ENCODE results near the genes HOXC12, HOXC5 and COPZ1.

GRCh38 chr12:53216851-53218106 lies 10.2 kb upstream of the ITGB7 start:
- RRBS: no CpG with 5 or more reads among the region's 29 CpGs

DNA sequence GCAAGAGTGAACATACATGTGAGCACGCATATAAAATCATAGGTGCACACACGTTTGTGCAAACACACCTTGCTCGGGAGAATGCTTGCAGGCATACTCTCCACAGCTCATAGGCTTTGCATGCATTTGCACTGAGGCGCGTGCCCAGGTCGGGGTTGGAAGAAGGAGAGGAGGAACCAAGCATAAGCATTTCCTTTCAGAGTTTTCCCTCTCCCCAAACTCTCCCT lies 11.5 kb downstream of the RARG start:
- RRBS: no CpG with 5 or more reads among the region's 6 CpGs

GRCh38 chr12:53320367-53320786 lies 1.0 kb downstream of the AAAS start:
- RRBS: no CpG with 5 or more reads among the region's 5 CpGs

GRCh38 chr12:53324662-53325536 lies 3.5 kb upstream of the AAAS start:
- RRBS: 3% methylated on average over 14 of the region's 75 CpGs

GRCh38 chr12:53381897-53382604 lies 2.1 kb downstream of the SP1 start:
- RRBS: no CpG with 5 or more reads among the region's 7 CpGs

- RRBS: no CpG with 5 or more reads among the region's 3 CpGs
Observed at GRCh38 chr12:53412319-53412963, 11.2 kb upstream of the AMHR2 start.

GRCh38 chr12:53427075-53427476 lies 3.4 kb downstream of the AMHR2 start:
- RRBS: no CpG with 5 or more reads among the region's 3 CpGs

DNA sequence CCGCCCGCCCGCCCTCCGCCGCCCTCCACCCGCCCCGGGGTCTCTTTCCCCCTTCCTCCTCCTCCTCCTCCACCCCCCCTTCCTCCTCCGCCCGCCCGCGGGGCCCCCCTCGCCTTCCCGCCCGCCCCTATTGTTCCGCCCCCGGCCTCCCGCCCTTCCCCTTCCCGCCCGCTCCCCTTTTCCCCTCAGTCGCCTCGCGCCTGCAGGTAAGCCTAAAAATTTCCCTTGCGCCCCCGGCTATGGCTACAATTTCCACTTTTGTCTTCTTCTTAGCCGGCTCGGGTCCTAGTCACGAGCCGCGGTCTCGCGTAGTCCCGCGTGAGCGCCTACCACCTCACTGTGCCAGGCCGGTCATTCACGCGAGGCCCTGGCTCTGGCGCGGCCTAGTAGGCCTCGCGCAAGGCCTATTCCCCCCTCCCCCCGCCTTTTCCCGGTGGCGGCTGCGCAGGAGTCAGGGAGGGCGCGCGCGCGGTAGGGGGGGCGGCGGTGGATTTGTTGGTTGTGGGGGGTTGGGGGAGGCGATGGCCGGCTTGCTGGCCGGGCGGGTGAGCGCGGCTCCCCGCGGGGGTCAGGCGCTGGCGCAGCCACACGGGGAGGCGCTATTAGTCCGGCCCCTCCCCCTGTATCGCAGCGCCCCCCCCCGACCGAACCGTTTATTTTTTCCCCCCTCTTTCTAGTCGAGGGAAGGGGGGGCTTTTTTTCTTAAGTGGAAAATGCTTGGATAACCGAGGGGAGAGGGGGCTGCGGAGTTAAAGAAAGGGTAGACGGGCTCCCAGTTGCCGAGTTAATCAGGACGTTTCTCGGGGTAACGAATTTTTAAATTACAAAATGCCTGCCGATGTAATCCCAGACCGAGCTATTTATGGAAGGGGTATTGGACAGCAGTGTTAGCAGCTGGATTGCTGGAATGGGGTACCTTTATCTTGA lies 532 bp downstream of the PCBP2 start:
- RRBS: 1% methylated on average over 29 of the region's 80 CpGs

GRCh38 chr12:53455175-53455747 lies 3.4 kb downstream of the PCBP2 start:
- RRBS: no CpG with 5 or more reads among the region's 5 CpGs

- RRBS: no CpG with 5 or more reads among the region's 2 CpGs
Observed at GRCh38 chr12:53498423-53498810, 841 bp downstream of the MAP3K12 start.

- RRBS: no CpG with 5 or more reads among the region's 4 CpGs
Observed at GRCh38 chr12:53755913-53756468, 28.7 kb upstream of the CALCOCO1 start.

GRCh38 chr12:53954782-53955499 lies at the start of gene HOXC12:
Gene HOXC12, plus strand, starts transcription at chr12:53954903.
- RRBS: 12% methylated on average over 7 of the region's 85 CpGs

DNA sequence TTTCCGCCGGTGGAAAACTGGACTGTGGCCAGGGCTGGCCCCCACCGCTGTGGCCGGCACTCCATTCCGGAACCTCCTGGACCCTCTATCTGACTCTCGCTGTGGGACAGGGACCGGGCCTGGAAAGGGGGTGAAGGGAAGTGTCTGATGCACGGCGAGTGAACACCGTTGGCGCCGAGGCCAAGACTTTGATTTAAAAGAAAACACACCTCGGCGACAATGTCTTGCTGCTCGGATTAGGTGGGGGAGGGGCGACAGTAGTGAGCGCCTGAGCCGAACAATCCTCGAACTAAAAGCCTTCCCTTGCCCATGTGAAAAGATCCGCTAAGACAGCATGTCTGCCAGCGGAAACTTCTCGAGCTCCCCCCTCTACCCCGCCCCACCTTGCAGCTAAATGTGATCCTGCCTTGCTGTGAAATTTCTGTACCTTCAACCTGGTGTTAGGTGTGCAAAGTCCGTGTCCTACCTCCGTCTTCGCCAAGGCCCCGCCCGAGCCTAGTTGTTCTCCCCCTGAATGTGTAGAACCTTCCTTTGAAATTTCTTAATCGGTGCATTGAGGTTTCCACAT lies 2.7 kb downstream of the HOXC11 start:
- RRBS: 3% methylated on average over 3 of the region's 29 CpGs

- RRBS: 13% methylated on average over 16 of the region's 68 CpGs
Observed at GRCh38 chr12:54032771-54033953, at the start of gene HOXC5. Gene HOXC5, plus strand, starts transcription at chr12:54033050.

DNA sequence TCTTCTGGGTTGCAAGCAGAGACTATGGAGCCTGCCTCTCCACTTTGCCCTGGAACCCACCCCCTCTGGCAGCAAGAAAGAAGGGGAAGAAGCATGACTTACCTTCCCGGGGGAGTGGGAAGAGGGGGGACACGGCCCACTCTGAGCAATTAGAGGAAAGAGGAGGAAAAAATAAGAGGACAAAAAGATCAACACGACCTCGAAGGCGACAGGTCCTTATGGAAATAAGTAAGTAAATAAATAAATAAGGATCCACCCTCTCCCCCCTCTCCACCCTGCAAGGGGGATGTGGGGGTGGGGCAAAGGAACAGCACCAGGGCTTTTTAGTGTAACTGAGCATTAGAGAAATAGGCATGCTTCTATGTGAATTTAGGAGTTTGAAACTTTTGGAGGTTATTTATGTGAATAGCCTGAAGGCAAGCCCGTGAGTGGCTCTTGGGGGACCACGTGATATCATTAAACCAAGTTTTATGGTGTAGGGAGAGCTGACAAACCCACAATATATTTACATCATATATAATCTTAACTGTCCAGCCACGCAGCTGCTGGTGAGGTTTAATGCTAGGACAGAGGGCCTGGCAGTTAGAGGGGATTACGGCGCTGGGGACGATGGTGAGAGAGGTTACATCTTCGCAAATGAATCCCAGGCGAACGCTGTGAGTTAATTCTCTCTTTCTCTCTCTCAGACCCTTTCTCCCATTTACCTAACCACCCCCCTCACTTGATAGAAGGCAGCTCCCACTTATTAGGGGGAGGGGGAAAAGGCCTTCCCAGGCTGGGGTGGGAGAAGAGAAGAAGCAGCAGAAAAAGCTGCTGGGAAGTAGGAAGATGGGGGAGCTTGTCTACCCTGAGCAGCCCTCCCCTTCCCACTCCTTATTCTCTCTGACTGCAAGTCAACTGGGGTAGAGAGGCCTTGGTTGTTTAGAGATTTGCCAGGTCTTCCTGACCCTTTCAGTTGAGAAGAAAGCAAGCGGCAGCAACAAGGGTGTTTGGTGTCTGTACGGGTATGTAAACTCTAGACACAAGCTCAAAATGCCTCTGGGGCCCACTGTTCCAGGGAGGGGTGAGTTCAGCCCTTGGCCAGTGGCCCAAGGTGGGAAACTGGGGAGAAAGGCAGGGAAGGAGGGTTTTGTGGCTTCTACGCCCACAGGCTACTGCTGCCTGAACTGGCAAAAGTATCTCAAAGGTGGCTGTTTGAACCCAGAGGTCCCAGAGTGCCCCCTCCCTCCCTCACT lies 4.9 kb downstream of the HOXC5 start:
- RRBS: no CpG with 5 or more reads among the region's 17 CpGs

- RRBS: no CpG with 5 or more reads among the region's 4 CpGs
Observed at GRCh38 chr12:54161541-54162112, 27.2 kb downstream of the SMUG1 start.

DNA sequence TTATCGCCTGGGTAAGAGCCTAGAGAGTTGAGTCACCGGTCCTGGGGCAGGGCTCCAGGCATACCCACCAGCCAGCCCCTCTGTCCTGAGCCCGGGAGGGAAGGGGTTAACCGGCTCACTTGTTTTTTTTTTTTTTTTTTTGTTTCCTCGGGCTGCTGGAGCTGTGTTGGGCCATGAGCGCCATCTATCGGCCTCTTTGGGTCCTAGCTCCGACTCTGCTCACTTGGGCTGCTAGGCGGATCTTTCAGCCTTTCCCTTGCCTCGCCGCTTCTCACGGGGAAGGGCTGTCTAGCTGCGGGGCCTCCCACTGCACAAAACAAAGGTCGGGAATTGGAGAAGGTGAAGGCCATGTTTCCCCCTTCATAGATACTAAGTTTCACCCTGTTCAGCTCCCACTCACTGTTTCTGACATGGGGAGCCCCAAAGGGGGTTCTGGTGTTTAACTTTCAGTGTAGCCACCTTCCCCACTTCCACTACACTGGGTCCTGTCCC lies 2.8 kb upstream of the SMUG1 start:
- RRBS: 6% methylated on average over 2 of the region's 14 CpGs

DNA sequence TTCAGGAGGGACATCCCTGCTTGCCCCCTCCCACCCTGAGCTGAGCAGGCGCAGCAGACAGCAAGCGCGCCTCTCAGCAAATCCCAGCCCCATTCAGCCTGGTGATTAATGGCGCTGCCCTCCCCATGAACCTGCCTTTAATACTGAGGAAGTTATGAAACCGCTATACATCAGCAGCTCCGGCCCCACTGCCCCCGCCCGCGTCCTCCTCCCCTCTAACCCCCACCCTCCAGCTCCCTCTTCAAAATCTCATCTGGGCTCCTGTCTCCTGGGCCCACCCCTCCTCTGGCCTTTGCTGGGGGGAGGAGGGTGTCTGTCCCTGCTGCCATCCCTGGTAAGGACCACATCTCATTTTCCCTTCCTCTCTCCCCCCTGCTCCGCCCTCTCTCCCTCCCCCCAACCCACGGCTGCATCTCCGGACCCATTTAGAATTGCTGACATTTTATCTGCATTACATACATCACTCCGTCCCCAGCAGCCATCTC lies 7.1 kb upstream of the SMUG1 start:
- RRBS: no CpG with 5 or more reads among the region's 13 CpGs

DNA sequence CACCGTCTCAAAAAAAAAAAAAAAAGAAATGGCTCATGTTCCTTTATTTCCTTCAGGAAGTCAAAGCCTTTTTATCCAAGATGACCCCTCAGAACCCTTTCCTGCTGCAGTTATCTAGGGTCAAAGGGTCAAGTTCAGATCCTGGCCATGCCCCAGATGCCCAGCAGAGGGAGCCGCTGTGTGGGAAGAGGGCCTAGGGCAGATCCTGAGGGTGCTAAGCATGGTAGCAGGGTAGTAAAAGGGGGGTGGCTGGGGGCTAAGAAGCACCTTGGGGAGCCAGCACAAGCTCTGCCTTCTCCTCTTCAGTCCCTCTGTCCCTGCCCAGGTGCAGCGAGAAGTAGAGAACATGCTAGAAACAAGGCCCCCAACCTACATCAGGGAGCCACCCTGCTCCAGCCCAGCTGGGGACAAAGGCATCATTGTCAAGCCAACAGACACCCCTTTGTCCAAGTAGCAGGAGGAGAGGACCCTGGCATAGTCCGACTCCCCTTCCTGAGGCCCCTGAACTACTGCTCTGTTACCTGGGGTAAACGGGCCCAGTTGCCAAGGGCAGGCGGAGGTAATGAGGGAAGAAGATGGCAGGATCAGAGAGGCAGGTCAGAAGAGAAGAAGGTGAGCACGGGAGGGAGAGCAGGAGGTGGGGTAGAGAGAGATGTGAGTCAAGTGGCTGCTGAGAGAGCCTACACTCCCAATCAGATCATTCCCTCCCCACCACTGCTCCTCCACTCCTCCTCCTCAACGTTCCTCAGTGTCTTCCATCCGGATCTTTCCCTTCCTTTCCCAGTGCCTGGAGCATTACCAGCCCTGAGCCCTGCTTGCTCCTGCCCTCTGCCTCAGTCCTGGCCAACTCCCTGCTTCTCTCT lies 6.4 kb downstream of the NFE2 start:
- RRBS: no CpG with 5 or more reads among the region's 9 CpGs

DNA sequence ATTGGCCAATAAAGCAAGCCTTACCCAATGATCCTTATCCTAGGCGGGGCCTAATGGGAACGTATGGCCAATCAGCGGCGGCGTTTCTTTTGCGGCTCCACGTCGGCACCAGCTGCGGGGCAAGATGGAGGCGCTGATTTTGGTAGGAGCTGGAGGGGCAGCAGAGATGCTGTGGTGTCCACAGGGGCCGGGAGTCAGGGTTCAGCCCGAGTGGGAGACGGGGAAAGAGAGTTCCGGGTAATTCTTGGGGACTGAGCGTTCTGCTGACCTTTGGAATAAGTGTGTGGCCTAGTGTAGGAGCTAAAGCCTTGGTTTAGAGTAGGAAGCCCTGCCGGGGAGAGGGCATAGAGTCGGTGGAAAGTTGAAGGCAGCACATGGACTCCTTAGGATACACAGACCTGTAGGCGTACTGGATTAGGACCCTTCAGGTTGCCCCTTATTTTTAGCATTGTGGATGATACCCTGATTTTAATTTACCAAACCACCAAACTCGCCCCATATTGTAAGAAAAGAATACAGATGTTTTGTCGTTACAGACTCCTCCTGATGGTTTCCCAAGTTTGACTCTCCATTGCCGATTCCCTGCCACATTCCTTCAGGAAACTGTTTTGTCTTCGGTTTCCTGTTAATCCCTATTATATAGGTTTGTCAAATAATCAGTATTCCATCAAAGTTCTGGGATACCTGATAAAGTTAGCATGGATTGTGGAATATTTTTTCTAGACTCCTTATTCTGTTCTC lies at the start of gene COPZ1:
Gene COPZ1, plus strand, starts transcription at position 92 of the 741 bp plus-strand sequence.
- RRBS: 0% methylated on average over 3 of the region's 22 CpGs

Measured in GM12891 (cell line).